Mesenchymal stem cell of the bone marrow (primary cell): ENCODE data around the gene PHLPP2.

- CAGE, long polyA plus RNA, result no peak
Observed at GRCh38 chr16:70689408-70690022, 3.7 kb upstream of the MTSS2 start.

DNA sequence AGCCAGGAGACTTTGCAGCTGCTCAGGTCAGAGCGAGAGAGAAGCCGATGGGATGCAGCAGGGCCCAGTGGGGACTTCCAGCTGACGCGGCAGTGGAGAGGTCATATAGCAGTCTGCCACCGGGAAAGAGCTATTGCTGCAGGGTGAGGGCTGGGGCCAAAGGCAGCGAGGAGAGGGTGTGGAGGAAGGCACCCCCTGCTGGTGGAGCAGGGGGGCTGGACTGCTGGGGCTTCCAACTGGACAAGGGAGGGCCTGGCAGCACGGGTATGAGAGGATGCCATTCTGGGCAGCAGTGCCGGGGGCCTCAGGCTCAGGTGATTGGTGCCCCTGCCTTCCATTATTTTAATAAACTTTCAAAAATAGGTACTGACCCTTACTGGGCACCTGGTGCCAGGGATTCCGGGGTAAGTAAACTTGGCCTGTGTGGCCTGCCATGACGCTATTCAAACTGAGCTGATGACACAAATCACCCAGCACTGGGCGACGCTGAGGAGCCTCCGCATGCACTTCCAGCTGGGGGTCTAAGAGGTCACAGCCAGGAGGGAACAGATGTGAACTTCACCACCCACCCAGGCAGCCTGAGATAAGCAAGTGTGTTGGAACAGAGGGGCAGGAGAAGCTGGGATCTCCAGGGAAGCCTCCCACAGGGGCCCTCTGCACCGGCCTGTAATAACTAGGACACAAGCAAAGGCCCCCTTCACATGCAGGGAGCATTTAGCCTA lies 52.7 kb upstream of the MTSS2 start:
- CAGE, long polyA plus RNA, result no peak

DNA sequence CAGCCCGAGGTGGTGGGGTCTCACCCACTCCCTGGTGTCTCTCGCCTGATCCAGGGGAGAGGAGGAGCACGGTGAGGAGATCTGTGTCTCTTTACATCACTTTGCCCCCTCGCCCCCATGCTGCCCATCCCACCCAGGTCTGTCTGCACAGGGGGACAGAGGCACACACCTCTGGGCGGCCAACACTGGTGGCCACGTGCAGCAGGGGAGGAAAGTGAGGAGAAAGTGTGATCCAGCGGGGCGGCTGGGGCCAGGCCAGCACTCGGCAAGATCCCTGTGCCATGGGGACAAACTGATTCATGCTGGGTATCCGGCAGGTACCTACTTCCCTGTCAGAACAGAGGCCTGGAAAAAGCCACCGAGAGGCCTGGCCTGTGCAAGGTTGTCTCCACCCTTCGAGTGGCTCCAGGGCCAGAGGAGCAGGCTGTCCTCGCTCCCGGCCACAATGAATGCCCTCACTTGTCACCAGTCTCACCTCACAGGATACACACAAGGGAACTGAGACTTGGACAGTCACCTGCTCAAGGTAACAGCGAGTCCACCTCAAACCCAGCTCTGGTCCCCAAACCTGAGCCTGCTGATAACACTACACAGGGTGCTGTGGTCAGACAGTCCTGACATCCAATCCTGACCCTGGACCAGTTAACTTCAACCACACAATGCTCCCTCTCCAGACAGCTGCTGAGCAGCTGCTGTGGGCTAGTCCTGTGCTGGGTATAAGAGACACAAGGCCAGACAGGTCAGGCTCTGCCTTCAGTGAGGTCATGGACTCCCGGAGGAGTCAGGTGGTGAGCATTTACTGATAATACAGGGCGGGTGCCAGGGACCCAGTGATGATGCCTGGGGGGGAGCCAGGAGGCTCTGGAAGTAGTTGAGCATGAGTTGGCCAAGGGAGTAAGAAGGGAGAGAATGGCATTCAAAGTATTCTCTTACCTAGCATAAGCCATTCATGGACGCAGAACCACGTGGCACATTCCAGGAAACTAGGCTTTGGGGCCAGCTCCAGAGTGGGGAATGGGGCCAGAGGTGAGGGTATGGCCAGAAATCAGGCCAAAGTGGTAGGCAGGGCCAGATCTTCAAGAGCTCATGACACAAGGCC lies 53.0 kb downstream of the VAC14 start:
- CAGE, long polyA plus RNA, result no peak

- CAGE, long polyA plus RNA, result no peak
Observed at GRCh38 chr16:70753186-70753791, 47.7 kb downstream of the VAC14 start.

GRCh38 chr16:71447901-71448293 lies 6.0 kb upstream of the TLE7 start:
- CAGE, long polyA plus RNA, result no peak

DNA sequence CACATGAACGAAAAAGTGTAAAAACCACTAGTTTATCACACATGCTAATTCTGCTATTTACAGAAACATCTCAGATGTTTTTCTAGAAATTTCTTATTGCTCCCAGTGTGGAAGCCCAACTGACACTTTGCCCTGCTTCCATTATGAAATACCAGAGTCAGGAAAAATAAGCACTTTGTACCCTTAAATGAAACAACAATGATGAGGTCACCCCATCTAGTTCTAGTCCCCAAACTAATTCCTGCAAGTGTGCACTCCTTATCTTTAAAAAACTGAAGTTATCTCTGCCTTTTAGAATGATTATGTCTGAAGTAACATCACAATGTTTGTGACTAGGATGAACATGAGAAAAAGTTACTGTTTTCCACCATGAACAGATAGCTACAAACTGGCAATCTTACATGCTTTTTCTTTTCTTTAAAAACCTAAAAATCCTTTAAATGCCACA lies 18.6 kb downstream of the TAT start:
- CAGE, long polyA plus RNA, result no peak

- CAGE, long polyA plus RNA, result no peak
Observed at GRCh38 chr16:71575950-71576661, 786 bp downstream of the TAT start.

- CAGE, long polyA plus RNA, result no peak
Observed at GRCh38 chr16:71608226-71608663, 17.7 kb upstream of the MARVELD3 start.

DNA sequence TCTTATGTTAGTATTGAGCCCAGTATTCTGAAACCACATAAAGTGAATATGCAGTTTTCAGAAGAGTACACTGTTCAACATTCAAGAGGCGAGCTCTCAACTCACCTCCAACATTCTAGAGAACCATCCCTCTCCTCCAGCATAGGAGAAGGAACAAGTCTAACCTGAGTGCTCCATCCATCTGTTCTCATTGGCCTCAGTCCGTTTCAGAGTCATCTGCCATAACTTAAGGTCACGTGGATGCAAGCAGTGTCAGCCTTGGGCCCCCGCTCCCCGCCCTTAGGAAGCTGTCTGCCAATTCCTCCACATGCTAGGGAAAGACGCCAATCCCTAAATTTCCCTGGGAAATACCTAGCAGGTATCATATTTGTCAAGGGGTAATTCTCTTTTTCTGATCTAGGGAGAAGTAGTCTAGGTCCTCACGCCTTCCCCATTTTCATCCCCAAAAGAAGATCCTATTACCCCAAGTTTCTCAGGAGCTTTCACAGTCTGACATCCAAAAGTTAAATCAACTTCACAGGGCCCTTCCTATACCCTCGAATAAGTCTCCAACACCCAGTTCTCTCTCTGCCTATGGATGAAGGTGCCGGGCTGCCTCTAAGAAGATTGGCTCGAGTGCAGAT lies 21.5 kb downstream of the MARVELD3 start:
- CAGE, long polyA plus RNA, result no peak

DNA sequence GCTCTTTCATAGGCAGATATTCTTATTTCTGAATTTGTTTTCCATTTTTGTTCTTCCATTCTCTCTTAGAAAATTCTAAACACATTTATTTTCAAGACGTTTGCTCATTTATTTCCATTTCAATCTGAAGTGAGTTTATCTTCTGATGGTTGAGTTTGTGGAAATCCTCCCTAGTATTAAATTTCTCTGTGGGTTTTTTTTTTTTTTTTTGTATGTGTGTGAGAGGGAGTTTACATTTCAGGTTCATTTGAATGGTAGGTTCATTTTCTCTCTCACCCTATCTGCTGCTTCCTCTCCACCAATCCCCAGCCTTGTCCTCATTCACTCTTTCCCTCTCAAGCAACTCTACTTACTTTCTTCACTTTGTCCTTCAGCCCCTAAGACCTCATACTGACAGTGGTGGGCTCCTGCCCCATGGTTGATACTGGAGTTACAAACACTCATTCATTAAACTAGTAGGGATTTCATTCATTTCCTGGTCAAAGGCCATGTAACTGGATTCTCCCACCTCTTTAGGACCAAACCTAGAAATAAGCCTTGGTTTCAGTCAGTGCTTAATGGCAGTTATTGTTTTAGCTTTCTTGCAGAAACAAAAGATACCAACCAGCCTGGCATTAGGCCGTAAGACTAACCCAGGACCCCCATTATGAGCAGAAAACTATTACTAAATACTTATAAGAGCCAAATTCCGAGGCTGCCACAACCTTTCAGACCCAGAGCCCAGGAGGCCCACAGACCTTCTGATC lies 35.9 kb downstream of the PHLPP2 start:
- CAGE, long polyA plus RNA, result no peak

DNA sequence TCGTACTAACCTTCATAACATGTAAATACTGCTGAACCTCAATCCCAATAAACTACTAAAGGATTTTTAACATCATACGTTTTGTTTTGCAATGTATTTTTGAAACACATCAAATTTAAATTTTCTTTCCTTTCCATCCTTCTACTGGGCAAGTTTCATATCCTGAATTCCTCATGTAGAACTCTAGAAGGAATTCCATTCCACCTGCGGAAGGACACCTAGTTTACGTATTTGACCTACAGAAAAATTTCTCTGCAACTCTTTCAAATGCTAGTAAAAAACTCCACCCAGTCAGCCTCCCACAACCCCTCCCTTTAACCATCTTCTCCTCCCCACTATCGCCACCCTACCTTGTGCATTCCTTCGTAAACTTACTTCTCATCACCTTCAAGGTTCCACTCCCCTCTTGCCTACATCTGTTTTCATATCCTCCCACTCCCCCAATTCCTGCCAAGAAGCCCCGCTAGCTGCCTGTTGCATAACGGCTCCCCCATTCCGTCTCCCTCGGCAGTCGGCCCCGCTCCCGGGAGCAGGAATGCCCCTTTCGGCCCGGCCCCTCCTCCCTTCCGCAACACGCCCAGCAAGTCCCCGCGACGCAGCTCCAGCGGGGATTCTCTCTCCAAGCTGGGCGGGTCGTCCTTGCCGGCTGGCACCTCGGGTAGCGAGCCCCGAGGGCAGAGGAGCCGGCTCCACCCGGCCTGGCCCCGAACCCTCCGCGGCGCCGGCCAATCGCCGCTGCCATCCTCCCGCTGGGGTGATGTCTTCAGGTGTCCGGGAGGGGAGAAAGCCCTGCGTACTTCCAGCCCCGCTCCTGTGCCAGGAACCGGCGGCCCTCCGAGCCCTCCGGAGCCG lies 1.7 kb downstream of the PHLPP2 start:
- CAGE, long polyA plus RNA, result no peak

DNA sequence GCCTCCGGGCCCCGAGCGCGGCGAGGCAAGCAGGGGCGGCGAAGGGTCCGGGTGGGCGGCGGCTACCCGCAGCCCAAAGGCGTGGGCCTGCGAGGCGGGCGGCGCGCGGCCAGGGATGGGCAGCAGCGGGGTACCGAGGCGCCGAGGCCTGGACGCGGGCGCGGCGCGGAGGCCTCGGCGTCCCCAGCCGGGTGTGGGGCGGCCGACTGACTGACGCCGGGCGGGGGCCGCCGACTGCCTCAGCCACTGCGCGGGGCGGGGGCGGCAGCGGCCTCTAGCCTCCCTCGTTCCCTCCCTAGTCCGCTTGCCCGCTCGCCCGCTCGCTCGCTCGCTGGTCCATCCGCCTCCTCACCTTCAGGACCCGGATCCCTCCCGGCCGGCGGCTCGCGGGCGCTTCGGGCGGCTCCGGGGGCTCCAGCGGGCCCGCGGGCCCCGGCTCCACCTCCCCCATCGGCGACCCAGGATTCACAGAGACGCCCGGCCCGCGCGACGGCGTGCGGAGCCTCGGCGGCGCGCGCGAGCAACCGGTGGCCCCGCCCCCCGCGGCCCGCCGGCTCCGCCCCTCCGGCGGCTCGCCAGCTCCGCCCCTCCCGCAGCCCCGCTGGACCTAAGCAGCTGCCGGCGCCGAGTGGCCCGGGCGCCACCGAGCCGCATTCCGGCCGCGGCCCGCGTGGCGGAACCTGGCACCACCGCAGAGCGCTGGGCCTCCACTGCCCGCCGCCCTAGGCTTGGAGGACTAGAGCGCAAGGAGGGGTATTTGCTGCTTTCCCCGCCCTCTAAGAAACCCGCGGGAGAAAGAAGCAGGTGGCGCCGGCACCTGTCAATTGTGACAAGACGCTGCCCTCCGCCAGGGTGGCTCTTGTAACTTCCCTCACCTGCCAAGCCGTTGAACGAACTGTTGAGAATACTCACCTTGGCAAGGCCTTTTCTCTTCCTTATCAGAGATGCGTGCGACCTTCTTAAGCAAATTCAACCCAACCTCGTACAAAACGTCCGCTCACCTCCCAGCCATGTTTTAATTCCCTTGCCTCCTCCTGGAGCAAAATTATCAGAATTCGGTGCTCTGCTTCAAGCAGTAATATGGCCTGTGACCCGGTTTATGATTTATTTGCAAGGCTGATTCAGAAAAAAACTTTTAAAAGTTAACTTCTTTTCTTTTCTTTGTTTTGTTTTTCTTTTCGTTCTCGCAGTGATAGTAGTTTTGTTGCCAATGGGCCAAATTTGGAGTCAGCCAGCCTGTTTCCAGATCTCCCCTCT lies 656 bp downstream of the PHLPP2 start:
- CAGE, long polyA plus RNA, result no peak

- CAGE, long polyA plus RNA, result no peak
Observed at GRCh38 chr16:71724674-71725136, at the start of gene PHLPP2. Gene PHLPP2 (minus strand): TSS chr16:71724701.

- CAGE, long polyA plus RNA, result no peak
Observed at GRCh38 chr16:71938402-71939013, 43.2 kb downstream of the IST1 start.

DNA sequence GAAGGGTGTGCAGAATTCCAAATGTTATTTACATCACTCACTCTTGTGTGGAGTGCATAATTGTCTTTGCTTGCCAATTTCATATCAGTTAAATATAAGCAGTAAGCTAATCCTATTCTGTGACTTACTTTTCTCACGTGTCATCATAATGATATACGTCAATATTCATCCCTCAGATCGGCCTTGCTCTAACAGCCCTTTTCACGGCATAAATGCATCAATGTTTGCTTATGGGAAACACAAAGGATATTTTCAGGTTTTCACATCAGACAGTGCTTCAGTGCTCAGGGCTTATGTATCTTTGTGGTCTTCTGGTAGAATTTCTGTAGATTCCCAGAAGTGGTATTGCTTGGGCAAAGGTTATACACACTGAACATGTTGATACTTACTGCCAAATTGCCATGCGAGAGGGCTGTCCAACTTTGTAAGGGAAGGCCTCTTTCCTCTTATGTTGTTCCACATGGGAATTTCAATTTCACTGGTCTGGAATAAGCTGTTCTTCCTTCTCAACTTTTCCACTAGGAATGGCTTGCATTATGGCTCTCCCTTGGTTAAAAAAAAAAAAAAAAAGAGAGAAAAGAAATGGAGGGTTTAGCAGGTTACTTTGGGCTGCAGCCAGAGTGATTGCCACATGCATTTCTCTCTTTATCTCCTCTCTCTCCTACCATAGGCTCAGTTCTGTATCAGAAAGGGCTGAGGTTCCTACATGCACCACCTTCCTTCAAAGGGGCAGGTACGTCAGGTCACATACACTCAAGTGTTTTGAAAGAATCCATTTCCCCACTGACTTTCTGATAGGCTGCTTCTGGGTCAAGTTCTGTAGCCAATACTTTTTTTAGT lies 19.2 kb downstream of the DHODH start:
- CAGE, long polyA plus RNA, result no peak

- CAGE, long polyA plus RNA, result no peak
Observed at GRCh38 chr16:72050560-72051488, 3.5 kb upstream of the HP start.

- CAGE, long polyA plus RNA, result no peak
Observed at GRCh38 chr16:72291283-72292068, 119.5 kb upstream of the PMFBP1 start.

DNA sequence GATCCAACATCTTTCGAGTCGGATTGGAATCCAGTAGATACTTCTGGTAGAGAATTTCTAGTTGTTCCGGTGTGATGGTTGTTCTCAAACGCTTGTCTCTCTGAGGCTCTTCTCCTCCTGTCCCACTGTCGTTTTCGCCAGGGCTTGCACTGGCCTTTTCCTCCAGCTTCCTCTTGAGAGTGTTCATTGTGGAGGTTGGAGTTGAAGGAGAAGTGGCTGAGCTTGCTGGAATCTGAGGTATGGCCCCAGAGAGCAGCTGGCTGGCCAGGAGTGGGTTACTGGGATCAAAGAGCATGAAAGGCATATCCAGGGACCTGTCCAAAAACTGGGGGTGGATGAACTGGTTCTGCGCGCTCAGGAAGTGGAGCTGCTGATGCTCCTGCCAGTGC lies 253.3 kb downstream of the ZFHX3 start:
- CAGE, long polyA plus RNA, result no peak

- CAGE, long polyA plus RNA, result no peak
Observed at GRCh38 chr16:72795398-72796208, 252.3 kb downstream of the ZFHX3 start.

DNA sequence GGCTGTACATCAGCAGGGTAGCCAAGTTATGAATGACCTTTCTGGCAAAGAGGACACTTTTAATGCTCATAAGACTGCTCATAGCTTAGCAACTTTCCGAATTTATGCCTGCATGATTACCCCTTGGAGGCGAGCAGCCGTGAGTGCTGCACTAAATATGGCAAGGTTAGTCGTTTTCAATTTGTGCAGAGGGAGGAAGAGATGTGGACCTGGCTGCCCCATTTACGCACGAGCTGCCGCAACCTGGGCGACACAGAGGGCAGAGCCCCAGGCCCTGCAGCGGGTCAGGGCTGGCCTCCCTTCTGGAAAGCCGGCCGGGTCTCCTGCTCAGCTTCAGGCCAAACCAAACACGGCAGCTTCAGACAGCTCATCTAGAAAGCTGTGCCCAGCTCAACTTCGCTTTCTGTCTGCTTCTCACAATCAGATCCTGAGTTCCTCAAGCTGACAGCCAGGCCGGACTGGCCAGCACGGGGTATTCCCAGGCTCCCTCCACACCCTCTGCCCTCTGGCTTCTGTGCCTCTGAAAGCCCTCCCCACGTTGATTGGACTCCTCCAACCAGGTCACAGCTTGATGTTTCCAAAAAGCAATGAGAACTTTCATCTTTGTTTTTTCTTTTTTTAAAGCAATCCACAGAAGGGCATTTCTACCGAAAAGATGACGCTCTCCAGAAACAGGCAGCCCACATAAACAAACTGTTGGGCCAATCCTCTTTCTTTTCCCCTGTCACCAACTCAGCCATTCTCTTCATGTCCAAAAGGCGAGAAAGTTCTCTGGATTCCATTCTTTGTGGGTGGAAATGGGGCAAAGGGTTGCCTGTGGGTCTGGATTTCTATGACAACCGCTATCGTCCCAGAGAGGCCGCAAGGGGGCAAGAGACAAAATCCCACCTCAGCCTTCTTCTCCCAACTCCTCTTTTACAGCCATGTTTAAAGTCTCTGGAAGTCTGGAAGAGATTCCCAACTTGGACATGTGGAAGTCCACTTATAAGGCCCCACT lies 189.1 kb downstream of the ZFHX3 start:
- CAGE, long polyA plus RNA, result no peak